OCI-LY7 (cell line): ENCODE data around the genes SCD5 and ABRAXAS1.

DNA sequence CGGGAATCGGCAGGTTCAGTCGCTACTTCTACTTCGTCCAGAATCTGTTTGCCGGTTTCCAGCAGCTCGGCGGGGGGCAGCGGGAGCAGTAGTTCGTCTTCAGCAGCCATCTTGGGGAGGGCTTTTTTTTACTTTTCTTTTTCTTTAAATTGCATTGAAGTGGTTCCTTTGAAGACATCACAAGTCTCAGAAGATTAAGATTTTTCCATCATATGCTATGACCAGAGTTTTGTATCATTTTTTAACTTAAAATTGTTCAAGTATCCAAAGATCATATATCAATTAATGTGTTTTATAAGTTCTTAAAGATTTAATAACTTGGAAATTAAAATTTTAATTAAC, 27.8 kb downstream of the HNRNPDL start:
- PRO-cap: no peak
- RAMPAGE, long total RNA: no peak

GRCh38 chr4:82424451-82425309, 5.6 kb downstream of the HNRNPDL start:
- PRO-cap: no peak
- RAMPAGE, long total RNA: no peak

- PRO-cap: bidirectional peak, plus-strand start at chr4:82798980, minus-strand start at chr4:82798799
- RAMPAGE, long total RNA: no peak
Observed at GRCh38 chr4:82798186-82799190, at the start of gene SCD5. TSS of gene SCD5 (minus strand) at chr4:82798796.

DNA sequence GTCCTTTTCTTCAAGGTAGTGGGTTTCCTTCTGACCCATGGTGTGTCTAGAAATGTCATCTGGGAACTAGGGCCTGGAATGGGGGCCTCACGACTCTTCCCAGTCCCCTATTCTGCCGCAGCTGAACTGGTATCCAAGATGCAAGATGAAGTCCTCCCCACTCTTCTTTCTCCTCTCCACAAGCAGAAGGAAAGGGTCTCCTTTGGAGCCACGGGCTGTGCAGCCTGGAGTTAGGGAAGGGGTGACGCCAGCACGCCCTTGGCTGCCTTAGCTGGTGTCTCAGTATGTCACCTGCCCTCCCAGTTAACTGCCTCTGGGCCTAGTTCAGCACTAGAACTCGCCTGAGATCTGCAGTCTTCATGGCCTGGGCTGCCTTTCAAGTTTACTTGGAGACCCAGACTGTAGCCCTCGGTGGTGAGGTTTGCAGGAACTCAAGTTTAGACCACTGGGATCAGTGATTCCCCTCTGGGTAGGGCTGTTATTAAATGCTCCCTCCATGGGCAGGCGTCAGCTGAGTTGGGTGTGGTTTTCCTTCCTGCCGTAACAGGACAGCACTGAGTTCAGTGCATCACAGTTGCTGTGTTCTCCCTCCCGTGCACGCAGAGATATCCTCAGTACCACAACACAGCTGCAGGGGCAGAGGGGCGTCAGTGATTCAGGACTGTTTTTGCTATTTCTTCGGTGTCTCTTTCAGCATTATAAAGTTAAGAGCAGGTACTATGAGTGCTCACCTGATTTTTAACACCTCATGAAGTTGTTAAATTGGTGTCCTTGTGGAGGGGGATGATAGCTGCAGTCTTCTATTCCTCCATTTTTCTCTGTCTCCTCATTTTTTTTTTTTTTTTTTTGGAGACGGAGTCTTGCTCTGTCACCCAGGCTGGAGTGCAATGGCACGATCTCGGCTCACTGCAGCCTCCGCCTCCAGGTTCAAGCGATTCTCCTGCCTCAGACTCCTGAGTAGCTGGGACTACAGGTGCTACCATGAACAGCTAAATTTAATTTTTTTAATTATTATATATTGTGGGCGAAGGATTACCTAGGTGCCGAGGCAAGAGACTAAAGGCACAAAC, 30.5 kb downstream of the PLAC8 start:
- PRO-cap: no peak
- RAMPAGE, long total RNA: no peak

DNA sequence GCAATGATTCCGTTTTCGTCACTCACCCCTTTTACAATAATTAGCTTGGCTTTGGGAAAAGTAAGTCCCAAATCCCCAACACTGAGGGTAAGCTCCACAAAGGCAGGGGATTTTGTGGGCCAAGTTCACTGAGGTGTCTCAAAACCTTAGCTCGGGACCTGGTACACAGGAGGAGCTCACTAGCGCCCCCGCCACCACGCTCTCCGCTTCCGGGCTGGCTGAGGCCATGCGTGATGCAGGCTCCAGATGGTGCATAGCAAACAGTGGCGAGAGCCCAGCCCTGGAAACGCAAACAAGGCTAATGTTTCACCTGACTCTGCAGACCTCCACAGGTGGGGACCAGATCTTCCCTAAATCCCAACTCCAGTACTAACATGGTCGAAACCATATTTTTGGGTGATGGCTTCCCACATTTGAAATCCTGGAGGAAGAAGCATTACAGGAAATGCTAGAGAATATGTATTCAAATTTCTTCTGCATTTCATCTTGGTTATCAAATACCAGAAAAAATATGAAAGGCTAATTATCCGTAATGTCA, 4.1 kb downstream of the PLAC8 start:
- PRO-cap: no peak
- RAMPAGE, long total RNA: no peak

DNA sequence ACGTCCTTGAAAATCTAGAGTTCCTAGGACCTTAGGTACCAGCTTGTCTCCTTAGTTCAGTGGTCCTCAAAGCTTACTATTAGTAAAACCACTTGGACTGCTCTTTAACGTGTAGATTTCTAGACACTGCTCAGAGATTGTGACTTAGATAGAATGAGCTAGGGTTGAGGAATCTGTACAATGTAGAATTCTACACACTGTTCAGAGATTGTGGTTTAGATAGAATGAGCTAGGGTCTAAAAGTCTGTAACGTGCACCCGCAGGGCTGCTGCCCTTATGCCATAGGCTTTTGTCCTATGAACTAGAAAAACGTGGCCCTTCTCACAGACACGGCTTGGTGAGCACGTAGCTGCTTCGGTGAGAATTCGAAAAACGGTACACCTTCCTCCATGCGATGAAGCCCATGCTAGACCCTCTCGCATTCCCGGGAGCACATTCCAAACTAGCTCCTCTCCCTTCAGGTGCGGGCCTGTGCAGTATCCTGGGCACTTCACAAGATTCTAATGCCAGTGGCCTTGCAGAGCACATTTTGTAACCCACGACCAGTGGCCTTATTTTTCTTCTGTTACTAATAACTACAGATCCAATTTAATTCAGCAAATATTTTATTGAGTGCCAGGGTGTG, 1.5 kb downstream of the PLAC8 start:
- PRO-cap: no peak
- RAMPAGE, long total RNA: no peak

GRCh38 chr4:83150323-83151072, 36.0 kb upstream of the PLAC8 start:
- PRO-cap: no peak
- RAMPAGE, long total RNA: no peak

DNA sequence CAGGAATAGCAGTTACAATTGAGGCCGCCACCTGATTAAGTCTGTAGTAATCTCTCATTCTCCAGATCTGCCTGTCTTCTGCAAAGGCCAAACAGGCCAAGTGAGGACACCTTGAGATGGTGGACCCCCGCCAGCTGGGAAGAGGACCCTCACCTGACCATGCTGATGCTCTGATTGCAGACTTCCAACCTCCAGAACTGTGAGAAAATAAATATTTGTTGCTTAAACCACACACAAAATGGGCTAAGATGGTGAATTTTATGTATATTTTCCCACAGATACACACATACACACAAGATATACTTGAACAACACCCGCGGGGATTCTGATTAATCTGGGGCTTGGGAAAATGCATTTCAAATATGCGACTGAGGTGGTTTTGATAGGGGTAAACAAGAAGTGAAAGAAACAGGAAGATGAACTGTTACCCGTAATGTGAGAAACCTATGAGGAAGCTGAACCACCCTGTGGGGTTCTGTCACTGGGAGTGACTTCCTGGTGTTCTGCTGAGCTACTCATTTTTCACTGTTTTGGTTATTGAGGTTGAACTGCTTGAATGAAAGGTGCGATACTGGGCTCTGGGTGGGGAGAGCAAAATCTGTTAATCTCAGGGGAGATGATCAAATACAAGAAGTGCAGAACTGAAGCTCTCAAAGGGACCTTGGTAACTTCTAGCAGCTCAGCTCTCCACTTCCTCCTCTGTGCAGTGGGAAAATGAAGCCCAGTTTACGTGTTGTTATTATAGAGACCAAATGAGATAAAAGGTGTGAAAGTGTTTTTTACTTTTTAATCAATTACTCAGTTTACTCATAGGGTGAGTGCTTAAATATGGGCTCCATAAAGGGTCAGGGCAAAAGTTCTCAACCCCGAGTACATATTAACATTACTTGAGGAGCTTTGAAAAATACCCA, 67.0 kb downstream of the COQ2 start:
- PRO-cap: bidirectional peak, plus-strand start at position 653 of the sequence, minus-strand start at position 401 of the sequence
- RAMPAGE, long total RNA: no peak

DNA sequence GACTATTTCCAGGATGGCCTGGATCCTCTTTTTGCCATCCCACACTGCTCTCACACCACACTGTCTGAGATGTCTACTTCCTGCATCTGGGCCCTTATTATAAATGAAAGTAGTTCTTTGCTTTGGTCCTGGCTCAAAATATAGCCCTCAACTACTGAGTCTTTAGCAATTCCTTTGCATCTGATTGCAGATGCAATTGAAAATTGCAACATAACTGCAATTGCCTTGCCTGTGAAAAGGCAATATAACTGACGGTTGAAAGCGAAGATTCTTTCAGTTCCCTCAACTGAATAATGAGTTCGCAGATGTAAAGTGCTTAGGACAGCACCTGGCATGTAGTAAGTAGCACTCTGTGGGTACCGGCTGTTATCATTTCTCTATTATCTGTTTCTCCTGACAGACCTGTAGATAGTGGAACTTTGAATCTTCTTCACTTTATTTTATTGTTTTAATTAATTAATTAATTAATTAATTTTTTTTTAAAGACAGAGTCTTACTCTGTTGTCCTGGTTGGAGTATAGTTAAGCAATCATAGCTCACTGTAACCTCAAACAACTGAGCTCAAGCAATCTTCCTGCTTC, 44.0 kb downstream of the COQ2 start:
- PRO-cap: no peak
- RAMPAGE, long total RNA: no peak

GRCh38 chr4:83248466-83248586, 36.3 kb downstream of the COQ2 start:
- PRO-cap: no peak
- RAMPAGE, long total RNA: no peak

- PRO-cap: no peak
- RAMPAGE, long total RNA: no peak
Observed at GRCh38 chr4:83320360-83321142, 14.1 kb downstream of the HPSE start.

DNA sequence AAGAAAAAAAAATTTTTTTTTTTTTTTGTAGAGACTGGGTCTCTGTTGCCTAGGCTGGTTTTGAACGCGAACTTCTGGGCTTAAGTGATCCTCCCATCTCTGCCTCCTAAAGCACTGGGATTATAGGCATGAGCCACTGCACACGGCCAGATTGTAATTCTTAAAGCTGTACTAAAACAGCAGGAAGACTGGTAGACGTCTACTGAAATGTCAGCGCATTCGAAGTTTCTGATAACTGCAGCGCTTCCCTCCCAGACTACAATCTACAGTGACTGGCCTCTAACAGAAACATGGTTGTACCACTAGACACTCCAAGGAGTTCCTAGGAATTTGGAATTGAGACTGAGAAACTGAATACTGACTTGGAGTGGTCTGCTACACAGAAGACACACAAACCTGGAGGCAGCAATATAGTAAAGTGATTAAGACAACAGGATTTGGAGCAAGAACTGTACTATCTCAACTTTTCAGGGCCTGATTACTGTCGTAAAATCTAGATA, 994 bp downstream of the HELQ start:
- PRO-cap: no peak
- RAMPAGE, long total RNA: no peak

- PRO-cap: bidirectional peak, plus-strand start at chr4:83485310, minus-strand start at chr4:83485095
- RAMPAGE, long total RNA: no peak
Observed at GRCh38 chr4:83484204-83485390, at the start of gene ABRAXAS1. TSS of gene ABRAXAS1 (minus strand) at chr4:83485100.

- PRO-cap: no peak
- RAMPAGE, long total RNA: no peak
Observed at GRCh38 chr4:84625131-84625594, 42.2 kb downstream of the CDS1 start.

DNA sequence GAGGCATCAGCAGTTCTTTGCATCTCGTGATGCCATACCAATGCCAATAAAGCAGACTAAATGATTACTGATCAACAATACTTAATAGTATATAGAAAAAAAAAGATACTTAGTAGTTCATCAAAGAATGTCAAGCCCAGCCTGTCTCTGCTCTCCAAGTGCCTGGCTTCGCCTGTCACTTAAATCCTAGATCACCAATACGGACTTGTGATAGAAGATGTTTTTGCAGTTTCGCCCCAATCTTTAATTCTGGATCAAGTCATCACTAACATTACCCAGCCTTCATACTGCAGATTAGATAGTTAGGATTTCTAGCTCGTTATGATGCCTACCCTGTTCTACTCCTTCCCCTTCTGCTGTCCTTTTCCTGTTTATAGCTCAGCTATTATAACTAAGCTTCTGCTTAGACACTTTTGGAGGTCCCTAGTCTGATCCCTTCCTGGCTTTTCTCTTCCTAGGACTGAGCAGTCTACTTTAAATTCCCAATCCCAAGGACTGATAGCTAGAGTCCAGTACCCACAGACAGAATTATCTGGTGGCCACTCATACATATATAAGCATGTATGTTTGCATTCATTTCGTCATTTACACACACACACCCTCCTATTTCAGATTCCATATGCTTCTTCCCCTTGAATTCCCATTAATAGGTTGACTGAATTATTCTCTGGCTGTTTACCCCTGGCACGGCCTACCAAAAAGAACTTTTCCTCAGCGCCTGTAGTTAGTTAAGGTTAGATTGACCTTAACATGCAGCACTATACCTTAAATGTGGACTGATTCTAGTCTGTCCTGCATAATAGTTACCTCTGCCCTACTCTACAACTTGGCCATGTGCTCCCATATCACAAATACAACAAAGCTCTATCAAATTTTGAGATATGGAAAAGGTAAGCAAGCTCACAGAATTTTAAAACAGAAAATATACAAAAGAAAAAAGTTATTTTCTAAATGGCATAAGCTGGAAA, 17.9 kb downstream of the WDFY3 start:
- PRO-cap: no peak
- RAMPAGE, long total RNA: no peak

- PRO-cap: no peak
- RAMPAGE, long total RNA: no peak
Observed at GRCh38 chr4:86074949-86075405, 284.9 kb downstream of the MAPK10 start.

- PRO-cap: no peak
- RAMPAGE, long total RNA: no peak
Observed at GRCh38 chr4:86452304-86452869, 92.5 kb upstream of the MAPK10 start.

GRCh38 chr4:86831108-86831816, 17.9 kb downstream of the SLC10A6 start:
- PRO-cap: no peak
- RAMPAGE, long total RNA: no peak

DNA sequence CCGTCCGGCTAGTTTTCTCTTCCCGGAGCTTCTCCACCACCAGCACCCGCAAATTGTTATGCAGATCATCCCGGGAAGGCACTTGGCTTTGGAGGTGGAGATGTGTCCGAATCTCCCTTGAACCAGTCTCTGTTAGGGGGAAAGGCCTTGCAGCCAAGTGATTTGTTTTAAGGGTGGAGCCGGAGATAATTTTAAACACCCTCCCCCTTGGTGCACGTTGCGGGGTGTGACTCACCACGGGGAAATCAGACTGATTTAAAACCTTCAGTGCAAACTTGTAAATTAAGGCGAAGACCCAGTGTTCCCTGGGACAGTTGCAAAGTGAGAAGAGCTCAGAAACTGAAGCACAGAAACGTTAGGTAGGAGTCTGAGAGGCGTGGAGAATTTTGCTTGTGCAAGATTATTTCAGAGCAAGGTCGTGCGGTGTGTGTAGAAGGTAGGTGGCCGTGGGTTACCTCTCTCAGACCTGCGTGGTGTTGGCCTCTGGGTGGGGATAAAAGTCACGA, 1.3 kb downstream of the AFF1 start:
- PRO-cap: bidirectional peak, plus-strand start at position 347 of the sequence, minus-strand start at position 134 of the sequence
- RAMPAGE, long total RNA: no peak

DNA sequence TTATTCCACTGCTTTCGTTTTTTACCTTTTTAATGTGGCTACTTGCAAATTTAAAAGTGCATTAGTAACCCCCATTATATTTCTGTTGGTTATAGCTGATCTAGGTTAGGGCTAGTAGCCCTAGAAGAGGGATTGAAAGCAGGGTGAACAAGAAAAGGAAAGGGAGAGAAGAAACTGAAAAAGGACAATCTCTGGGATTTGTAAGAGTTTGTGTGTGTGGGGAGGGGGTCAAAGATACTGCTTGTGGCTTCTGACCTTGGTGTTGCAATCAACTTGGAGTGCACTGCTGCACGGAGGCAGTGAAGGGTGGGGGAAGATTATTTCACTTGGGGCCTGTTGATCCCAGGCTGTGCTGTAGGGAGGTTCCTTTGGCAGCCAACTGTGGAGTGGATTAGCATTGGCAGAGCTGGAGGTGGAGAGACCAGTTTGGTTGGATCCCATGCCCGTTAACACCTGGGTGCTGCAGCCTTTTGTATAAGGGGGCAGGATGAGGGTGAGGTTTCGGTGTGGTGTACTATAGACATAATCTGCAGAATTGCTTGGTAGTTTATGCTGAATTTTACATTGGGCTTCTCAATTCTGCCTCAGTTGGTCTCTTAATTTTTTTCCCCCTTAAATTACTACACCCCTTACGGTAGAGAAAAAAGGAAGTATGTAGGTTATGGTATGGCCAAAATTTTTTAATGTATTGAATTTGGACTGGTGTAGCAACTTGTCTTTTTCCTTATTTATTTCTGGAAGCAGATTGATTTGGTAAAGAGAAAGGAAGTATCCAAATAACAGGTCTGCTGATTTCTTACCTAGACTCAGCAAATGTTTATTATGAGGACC, 38.3 kb downstream of the AFF1 start:
- PRO-cap: no peak
- RAMPAGE, long total RNA: no peak